K562 (cell line): ENCODE data around the genes KRTAP16-1, KRTAP17-1 and P3H4.

DNA sequence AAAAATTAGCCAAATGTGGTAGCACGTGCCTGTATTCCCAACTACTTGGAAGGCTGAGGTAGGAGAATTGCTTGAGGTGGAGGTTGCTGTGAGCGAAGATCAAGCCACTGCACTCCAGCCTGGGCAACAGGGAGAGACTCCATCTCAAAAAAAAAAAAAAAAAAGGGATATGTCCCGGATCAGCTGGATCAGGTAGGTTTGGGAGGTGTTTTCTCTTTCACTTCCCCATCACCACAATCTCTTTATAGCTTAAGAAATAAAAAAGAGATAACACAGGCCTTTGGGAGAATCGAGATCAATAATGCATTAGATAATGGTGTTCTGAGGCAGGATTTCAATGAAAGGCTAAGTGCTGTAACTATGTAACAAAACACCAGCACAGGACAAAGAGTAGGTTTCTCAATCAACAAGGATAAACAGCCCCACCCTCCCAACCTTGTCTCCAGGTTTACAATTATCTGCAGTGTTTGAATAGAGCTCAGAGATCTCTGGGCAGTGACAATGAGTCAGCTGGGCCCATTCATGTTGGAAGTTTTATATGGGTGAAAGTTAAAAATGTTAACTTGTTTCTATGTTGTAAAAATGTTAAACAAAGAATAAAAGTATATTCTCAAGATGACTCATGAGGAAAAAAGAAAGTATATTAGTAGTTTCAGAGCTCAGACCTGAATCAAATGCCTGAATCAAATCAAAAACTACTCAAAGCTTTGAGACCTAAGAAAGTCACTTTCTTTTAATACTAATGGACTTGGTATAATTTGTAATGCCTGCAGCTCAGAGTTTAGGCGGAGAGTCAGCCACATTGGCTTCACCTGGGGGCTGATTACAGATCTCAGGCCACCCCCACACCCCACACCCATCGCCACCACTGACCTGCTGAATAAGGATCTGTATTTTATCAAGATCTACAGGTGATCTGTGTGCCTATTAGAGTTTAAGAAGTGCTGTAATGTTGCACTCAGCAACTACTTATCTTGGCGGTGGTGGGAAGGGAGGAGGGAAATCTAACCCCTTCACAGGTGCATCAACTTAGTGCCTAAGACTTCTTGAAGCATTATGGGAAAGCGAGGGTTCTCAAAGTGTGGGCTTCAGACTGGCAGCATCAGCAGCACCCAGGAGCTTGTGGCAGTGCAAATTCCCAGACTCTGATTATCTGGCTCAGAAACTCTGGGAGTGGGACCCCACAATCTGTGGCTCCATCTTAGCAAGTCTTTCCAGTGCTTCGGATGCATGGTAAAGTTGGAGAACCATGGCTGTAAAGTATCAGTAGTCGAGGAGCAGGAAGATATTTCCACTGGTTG is 17.2 kb upstream of the KRT20 start:
- RAMPAGE, long total RNA: no peak
- RRBS: no CpG with 5 or more reads among the region's 10 CpGs
PRO-cap:
- standard: no peak
- CoPRO, capped RNA only, 2 experiments: no peak in any of the 2 experiments
- CoPRO, capped and uncapped RNA, 2 experiments: no peak in any of the 2 experiments
- CoPRO, uncapped RNA only, 2 experiments: no peak in any of the 2 experiments
CAGE:
- cytosol, long polyA plus RNA: no peak
- long polyA plus RNA: no peak
- nucleolus, long total RNA: no peak
- nucleus, long polyA plus RNA: no peak

DNA sequence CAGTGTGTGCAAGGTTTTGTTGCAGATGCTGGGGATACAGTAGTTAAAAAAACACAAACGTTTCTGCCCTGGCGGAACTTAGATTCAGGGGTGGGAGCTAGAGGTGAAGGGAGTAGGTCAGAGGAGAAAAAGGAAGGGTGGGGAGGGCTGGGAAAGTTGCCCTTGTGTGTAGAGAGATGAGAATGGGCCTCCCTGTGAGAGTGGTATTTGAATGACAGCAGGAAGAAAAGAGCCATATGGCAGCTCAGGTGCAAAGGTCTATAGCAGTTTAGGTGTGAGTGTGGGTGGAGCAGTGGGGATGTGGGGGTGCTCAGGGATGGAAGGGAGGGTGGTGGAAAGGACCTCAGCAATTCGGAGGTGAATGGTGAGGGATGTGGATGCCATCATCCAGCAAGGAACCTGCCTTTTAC is 19.5 kb upstream of the KRT20 start:
- RAMPAGE, long total RNA: no peak
- RRBS: no CpG with 5 or more reads among the region's 3 CpGs
PRO-cap:
- standard: no peak
- CoPRO, capped RNA only, 2 experiments: no peak in any of the 2 experiments
- CoPRO, capped and uncapped RNA, 2 experiments: no peak in any of the 2 experiments
- CoPRO, uncapped RNA only, 2 experiments: no peak in any of the 2 experiments
CAGE:
- cytosol, long polyA plus RNA: no peak
- long polyA plus RNA: no peak
- nucleolus, long total RNA: no peak
- nucleus, long polyA plus RNA: no peak

- RAMPAGE, long total RNA: no peak
- RRBS: no CpG with 5 or more reads among the region's 5 CpGs
PRO-cap:
- standard: no peak
- CoPRO, capped RNA only, 2 experiments: no peak in any of the 2 experiments
- CoPRO, capped and uncapped RNA, 2 experiments: no peak in any of the 2 experiments
- CoPRO, uncapped RNA only, 2 experiments: no peak in any of the 2 experiments
CAGE:
- cytosol, long polyA plus RNA: no peak
- long polyA plus RNA: no peak
- nucleolus, long total RNA: no peak
- nucleus, long polyA plus RNA: no peak
These were observed 308 bp upstream of the KRTAP2-3 start for GRCh38 chr17:41060182-41060662.

- RAMPAGE, long total RNA: no peak
- RRBS: no CpG with 5 or more reads among the region's 9 CpGs
PRO-cap:
- standard: no peak
- CoPRO, capped RNA only, 2 experiments: no peak in any of the 2 experiments
- CoPRO, capped and uncapped RNA, 2 experiments: no peak in any of the 2 experiments
- CoPRO, uncapped RNA only, 2 experiments: no peak in any of the 2 experiments
CAGE:
- cytosol, long polyA plus RNA: no peak
- long polyA plus RNA: no peak
- nucleolus, long total RNA: no peak
- nucleus, long polyA plus RNA: no peak
These were observed at the start of gene KRTAP16-1 for GRCh38 chr17:41308913-41309596. TSS of gene KRTAP16-1 (minus strand) at chr17:41309309.

DNA sequence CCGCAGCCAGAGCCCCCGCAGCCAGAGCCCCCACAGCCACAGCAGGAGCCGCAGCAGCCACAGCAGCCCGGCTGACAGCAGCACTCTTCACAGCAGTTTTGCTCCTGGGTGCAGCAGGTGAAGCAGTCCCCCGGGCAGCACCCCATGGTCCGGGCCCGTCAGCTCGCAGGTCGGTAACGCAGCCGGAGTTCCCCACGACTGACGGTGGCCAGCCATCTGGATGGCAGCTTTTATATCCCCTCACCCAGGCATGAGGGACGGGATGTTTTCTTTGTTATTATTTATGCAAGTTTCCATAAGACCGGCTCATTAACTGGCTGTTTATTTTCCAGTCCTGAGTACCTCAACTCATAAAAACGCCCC is at the start of gene KRTAP17-1:
KRTAP17-1 (minus strand) TSS at position 206 of the 363 bp plus-strand sequence.
- RAMPAGE, long total RNA: no peak
- RRBS: 5% methylated on average over 2 of the region's 16 CpGs
PRO-cap:
- standard: no peak
- CoPRO, capped RNA only, 2 experiments: no peak in any of the 2 experiments
- CoPRO, capped and uncapped RNA, 2 experiments: no peak in any of the 2 experiments
- CoPRO, uncapped RNA only, 2 experiments: no peak in any of the 2 experiments
CAGE:
- cytosol, long polyA plus RNA: no peak
- long polyA plus RNA: no peak
- nucleolus, long total RNA: no peak
- nucleus, long polyA plus RNA: no peak

DNA sequence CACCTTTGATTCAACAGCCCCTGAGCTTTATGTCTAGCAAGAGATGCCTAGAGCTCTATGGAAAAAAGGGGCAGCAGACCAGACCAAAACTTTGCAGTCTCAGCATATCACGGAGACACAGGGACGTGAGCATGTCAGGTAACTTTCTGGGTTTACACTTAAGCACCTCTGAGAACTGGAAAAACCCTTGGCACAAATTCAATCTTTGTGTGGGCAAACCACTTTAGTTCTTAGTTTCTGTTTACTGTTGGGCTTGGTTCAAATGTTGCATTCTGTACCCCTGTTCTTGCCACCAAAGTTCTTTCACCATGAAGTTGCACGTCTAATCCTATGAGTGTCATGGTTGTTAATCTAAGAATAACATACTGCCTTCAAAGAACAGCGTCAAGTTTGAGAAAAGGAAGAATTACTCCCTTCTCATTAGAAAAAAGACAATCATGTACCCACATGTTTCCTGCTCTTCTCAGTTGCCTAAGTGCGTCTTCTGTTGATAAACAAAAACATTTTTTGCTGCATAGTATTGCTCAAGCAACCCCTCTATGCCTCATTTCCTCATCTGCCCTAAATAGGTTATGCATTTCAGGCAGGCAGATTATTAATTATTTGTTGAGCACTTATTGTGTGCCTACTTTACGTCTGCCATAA is 11.6 kb downstream of the KRT33A start:
- RAMPAGE, long total RNA: no peak
- RRBS: no CpG with 5 or more reads among the region's 6 CpGs
PRO-cap:
- standard: no peak
- CoPRO, capped RNA only, 2 experiments: no peak in any of the 2 experiments
- CoPRO, capped and uncapped RNA, 2 experiments: no peak in any of the 2 experiments
- CoPRO, uncapped RNA only, 2 experiments: no peak in any of the 2 experiments
CAGE:
- cytosol, long polyA plus RNA: no peak
- long polyA plus RNA: no peak
- nucleolus, long total RNA: no peak
- nucleus, long polyA plus RNA: no peak

DNA sequence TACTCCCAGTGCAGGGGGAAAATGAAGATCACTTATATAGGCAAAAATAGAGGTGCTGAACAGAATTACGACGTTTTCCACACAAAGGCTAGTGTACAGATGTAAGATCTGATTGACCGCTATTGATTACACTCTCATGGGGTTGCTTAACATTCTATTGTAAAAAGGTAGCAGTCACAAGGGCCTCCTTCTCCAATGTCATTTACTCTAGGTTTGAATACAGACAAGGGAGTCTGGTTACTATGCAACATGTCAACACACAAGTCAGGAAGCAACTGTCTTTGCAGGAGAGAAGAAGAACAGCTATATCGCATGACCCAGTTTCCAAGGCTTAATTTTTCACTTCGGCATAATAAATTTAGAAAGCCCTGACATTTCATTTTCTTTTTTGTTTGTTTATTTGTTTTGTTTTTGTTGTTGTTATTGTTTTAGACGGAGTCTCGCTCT is 7.9 kb downstream of the KRT37 start:
- RAMPAGE, long total RNA: no peak
- RRBS: no CpG with 5 or more reads among the region's 7 CpGs
PRO-cap:
- standard: no peak
- CoPRO, capped RNA only, 2 experiments: no peak in any of the 2 experiments
- CoPRO, capped and uncapped RNA, 2 experiments: no peak in any of the 2 experiments
- CoPRO, uncapped RNA only, 2 experiments: no peak in any of the 2 experiments
CAGE:
- cytosol, long polyA plus RNA: no peak
- long polyA plus RNA: no peak
- nucleolus, long total RNA: no peak
- nucleus, long polyA plus RNA: no peak

GRCh38 chr17:41511132-41511594 is 5.8 kb upstream of the KRT13 start:
- RAMPAGE, long total RNA: no peak
- RRBS: no CpG with 5 or more reads among the region's 4 CpGs
PRO-cap:
- standard: bidirectional peak, plus-strand start at chr17:41511429, minus-strand start at chr17:41511202
- CoPRO, capped RNA only, 2 experiments: peak in 1 of 2 experiments; most common plus-strand start chr17:41511271 (in 1); most common minus-strand start chr17:41511232 (in 1)
- CoPRO, capped and uncapped RNA, 2 experiments: no peak in any of the 2 experiments
- CoPRO, uncapped RNA only, 2 experiments: no peak in any of the 2 experiments
CAGE:
- cytosol, long polyA plus RNA: no peak
- long polyA plus RNA: no peak
- nucleolus, long total RNA: no peak
- nucleus, long polyA plus RNA: no peak

DNA sequence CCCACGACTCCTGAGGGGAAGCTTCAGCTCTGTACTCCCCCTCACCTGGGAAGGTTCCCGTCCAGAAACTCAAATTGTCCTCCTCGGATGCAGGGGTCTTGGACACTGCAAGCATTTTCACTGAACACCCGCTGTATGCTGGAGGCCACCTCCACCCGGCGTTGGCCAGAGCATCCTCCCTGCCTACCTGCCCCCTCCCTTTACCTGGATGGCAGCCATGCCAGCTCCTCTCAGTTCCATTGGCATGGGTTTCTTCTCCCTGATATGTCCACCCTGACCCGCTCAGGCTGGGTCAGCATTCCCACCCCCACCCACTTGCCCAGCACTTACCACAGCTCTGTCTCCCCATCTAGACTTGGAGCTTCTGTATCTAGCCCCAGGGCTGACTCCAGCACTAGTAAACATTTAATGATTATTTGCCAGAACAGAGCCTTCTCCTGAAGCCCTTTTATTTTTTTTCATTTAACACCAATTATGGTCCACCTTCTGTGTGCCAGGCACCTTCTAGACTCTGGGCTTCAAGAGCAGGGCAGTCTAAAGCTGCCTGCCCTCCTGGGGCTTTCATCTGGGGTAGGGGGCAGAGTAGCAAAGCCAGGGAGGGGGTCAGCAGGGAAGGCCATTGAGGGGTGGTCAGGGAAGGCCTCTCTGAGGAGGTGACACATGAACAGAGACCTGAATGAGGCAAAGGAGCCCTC is 8.8 kb upstream of the KRT19 start:
- RAMPAGE, long total RNA: no peak
- RRBS: no CpG with 5 or more reads among the region's 7 CpGs
PRO-cap:
- standard: no peak
- CoPRO, capped RNA only, 2 experiments: no peak in any of the 2 experiments
- CoPRO, capped and uncapped RNA, 2 experiments: no peak in any of the 2 experiments
- CoPRO, uncapped RNA only, 2 experiments: no peak in any of the 2 experiments
CAGE:
- cytosol, long polyA plus RNA: no peak
- long polyA plus RNA: no peak
- nucleolus, long total RNA: no peak
- nucleus, long polyA plus RNA: no peak

DNA sequence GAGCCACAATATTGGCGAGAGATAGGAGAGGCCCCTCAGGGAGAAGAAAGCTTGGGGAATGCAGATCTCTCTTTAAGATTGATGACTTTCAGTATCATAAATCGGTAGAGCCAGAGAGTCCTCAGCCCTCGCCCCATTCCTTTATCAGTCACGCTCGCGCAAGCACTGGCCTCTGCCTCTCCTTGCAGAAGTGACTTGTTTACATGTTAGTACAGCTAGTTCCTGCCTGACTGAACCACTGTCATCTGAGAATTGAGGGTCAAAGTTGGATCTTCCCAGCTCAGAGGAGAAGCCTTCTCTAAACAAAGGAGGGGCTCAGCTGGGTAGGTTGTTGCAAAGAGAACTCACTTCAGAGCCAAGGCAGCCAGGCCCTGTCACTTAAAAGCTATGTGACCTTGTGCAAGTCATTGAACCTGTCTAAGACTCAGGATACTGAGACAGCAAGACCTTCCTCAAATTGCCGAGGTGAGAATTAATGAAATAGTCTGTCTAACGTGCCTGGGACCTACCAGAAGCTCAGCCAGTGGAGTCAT is 21.6 kb upstream of the KRT19 start:
- RAMPAGE, long total RNA: no peak
- RRBS: no CpG with 5 or more reads among the region's 8 CpGs
PRO-cap:
- standard: no peak
- CoPRO, capped RNA only, 2 experiments: no peak in any of the 2 experiments
- CoPRO, capped and uncapped RNA, 2 experiments: no peak in any of the 2 experiments
- CoPRO, uncapped RNA only, 2 experiments: no peak in any of the 2 experiments
CAGE:
- cytosol, long polyA plus RNA: no peak
- long polyA plus RNA: no peak
- nucleolus, long total RNA: no peak
- nucleus, long polyA plus RNA: no peak

DNA sequence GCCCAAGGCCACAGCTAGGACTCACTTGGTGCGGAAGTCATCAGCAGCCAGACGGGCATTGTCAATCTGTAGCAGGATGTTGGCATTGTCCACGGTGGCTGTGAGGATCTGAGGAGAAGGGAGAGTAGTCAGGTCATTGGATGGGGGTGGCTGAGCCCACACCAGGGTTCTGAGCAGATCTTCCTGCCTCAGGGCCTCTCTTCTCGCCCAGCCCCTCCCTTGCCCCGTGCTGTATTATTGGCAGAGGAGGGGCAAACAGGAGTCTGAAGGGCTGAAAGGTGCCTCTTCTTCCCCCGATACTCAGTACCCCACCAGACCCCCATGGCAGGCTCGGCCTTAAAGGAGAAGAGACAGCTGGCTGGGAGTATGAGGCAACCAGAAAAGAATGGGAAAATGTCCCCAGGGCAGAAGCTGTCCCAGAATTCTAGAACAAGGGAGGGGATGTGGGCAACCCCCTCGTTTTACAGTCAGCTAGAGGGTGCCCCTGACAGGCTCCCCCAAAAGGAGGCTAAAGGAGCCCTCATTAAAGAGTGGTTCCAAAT is 1.4 kb downstream of the KRT17 start:
- RAMPAGE, long total RNA: no peak
- RRBS: no CpG with 5 or more reads among the region's 8 CpGs
PRO-cap:
- standard: no peak
- CoPRO, capped RNA only, 2 experiments: no peak in any of the 2 experiments
- CoPRO, capped and uncapped RNA, 2 experiments: no peak in any of the 2 experiments
- CoPRO, uncapped RNA only, 2 experiments: no peak in any of the 2 experiments
CAGE:
- cytosol, long polyA plus RNA: no peak
- long polyA plus RNA: no peak
- nucleolus, long total RNA: no peak
- nucleus, long polyA plus RNA: no peak

DNA sequence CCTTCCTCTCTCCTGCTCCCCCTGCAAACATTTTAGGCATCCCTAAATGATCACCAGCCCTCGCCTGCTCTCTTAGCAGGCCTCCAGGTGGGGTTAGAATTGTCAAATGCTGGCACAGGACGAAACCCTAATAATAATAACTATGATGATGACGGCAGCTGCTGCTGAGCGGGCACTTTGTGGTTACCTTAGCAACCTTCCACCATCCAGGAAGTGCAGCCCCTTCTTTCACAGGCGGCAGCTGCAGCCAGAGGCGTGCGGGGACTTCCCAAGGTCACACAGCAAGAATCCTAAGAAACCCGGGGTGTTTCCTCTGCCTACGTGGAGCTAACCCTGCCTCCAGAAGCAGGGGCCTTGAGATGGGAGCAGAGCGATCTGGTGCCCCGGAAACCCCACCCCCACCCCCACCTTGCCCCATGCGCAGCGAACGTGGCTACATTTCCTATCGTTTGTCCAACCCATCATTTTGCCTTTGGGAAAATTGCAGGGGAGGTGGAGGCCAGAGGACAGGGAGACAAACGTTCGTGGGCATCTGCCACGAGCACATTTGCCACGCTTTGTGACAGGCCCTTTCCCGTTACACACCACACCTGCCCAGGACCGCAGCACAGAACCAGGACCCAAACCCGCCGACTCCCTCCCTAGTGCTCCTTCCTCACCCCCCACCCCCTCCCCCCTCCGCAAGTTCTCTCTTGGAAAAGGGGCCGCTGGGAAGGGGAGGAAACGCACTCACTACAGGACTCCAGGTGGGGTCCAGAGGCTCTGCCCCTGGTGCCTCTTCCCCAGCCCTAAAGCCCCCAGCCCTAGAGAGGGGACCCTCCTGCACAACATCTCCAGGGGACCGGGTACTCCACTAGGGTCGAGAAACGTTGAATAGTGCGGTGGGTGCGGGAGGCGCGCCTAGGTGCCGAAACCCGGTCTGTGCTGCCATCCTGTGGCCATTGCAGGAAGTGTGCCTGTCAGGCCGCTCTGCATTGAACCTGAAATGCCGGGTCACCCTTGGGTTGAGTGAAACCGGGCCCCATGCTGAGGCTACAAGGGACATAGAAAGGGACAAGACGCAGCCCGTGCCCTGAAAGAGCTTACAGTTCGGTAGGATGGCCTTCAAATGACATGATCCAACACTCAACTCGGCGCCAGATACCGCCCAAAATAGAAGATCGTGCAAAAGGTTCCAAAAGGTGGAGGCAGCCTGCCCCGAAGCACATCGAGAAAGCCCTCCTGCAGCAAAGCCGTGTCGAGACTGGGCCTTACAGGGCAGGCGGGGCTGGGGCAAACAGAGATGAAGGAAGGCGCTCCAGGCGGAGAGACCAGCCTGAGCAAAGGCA is 22.0 kb upstream of the EIF1 start:
- RAMPAGE, long total RNA: no peak
- RRBS: 5% methylated on average over 14 of the region's 52 CpGs
PRO-cap:
- standard: bidirectional peak, plus-strand start at position 1,024 of the sequence, minus-strand start at position 875 of the sequence; bidirectional peak, plus-strand start at position 1,279 of the sequence, minus-strand start at position 1,245 of the sequence
- CoPRO, capped RNA only, 2 experiments: peak in 2 of 2 experiments; most common plus-strand start position 1,011 of the sequence (in 2); most common minus-strand start position 875 of the sequence (in 1)
- CoPRO, capped and uncapped RNA, 2 experiments: peak in 2 of 2 experiments; most common plus-strand start position 1,011 of the sequence (in 2); most common minus-strand start position 875 of the sequence (in 1)
- CoPRO, uncapped RNA only, 2 experiments: no peak in any of the 2 experiments
CAGE:
- cytosol, long polyA plus RNA: no peak
- long polyA plus RNA: no peak
- nucleolus, long total RNA: no peak
- nucleus, long polyA plus RNA: no peak

GRCh38 chr17:41777508-41778290 is 8.8 kb downstream of the JUP start:
- RAMPAGE, long total RNA: no peak
- RRBS: no CpG with 5 or more reads among the region's 13 CpGs
PRO-cap:
- standard: no peak
- CoPRO, capped RNA only, 2 experiments: no peak in any of the 2 experiments
- CoPRO, capped and uncapped RNA, 2 experiments: no peak in any of the 2 experiments
- CoPRO, uncapped RNA only, 2 experiments: no peak in any of the 2 experiments
CAGE:
- cytosol, long polyA plus RNA: no peak
- long polyA plus RNA: no peak
- nucleolus, long total RNA: no peak
- nucleus, long polyA plus RNA: no peak

GRCh38 chr17:41811883-41812866 is at the start of gene P3H4:
TSS of gene P3H4 (minus strand) at chr17:41811949.
- RAMPAGE, long total RNA: no peak
- RRBS: 36% methylated on average over 21 of the region's 65 CpGs
PRO-cap:
- standard: bidirectional peak, plus-strand start at chr17:41812035, minus-strand start at chr17:41811944
- CoPRO, capped RNA only, 2 experiments: no peak in any of the 2 experiments
- CoPRO, capped and uncapped RNA, 2 experiments: peak in 1 of 2 experiments; most common plus-strand start chr17:41812040 (in 1); most common minus-strand start chr17:41811949 (in 1)
- CoPRO, uncapped RNA only, 2 experiments: no peak in any of the 2 experiments
CAGE:
- cytosol, long polyA plus RNA: no peak
- long polyA plus RNA: no peak
- nucleolus, long total RNA: no peak
- nucleus, long polyA plus RNA: no peak

- RAMPAGE, long total RNA: no peak
- RRBS: no CpG with 5 or more reads among the region's 52 CpGs
PRO-cap:
- standard: unidirectional peak, plus-strand start at chr17:41864718; unidirectional peak, plus-strand start at chr17:41864944
- CoPRO, capped RNA only, 2 experiments: no peak in any of the 2 experiments
- CoPRO, capped and uncapped RNA, 2 experiments: no peak in any of the 2 experiments
- CoPRO, uncapped RNA only, 2 experiments: no peak in any of the 2 experiments
CAGE:
- cytosol, long polyA plus RNA: no peak
- long polyA plus RNA: no peak
- nucleolus, long total RNA: no peak
- nucleus, long polyA plus RNA: no peak
These were observed 781 bp downstream of the KLHL11 start for GRCh38 chr17:41864265-41865018.

- RAMPAGE, long total RNA: no peak
- RRBS: no CpG with 5 or more reads among the region's 4 CpGs
PRO-cap:
- standard: no peak
- CoPRO, capped RNA only, 2 experiments: no peak in any of the 2 experiments
- CoPRO, capped and uncapped RNA, 2 experiments: no peak in any of the 2 experiments
- CoPRO, uncapped RNA only, 2 experiments: peak in 2 of 2 experiments; most common minus-strand start chr17:41867719 (in 2)
CAGE:
- cytosol, long polyA plus RNA: no peak
- long polyA plus RNA: no peak
- nucleolus, long total RNA: no peak
- nucleus, long polyA plus RNA: start-site peak on the minus strand at chr17:41867672-41867713, 41 and 33 reads in 2 replicates
These were observed 2.4 kb upstream of the KLHL11 start for GRCh38 chr17:41867554-41868009.

GRCh38 chr17:41868540-41869231 is 3.5 kb upstream of the KLHL11 start:
- RAMPAGE, long total RNA: no peak
- RRBS: no CpG with 5 or more reads among the region's 8 CpGs
PRO-cap:
- standard: no peak
- CoPRO, capped RNA only, 2 experiments: no peak in any of the 2 experiments
- CoPRO, capped and uncapped RNA, 2 experiments: no peak in any of the 2 experiments
- CoPRO, uncapped RNA only, 2 experiments: peak in 1 of 2 experiments; most common plus-strand start chr17:41868969 (in 1); most common minus-strand start chr17:41868748 (in 1)
CAGE:
- cytosol, long polyA plus RNA: no peak
- long polyA plus RNA: no peak
- nucleolus, long total RNA: no peak
- nucleus, long polyA plus RNA: start-site peak on the minus strand at chr17:41868709-41868805, 53 and 26 reads in 2 replicates

- RAMPAGE, long total RNA: no peak
- RRBS: no CpG with 5 or more reads among the region's 9 CpGs
PRO-cap:
- standard: no peak
- CoPRO, capped RNA only, 2 experiments: no peak in any of the 2 experiments
- CoPRO, capped and uncapped RNA, 2 experiments: no peak in any of the 2 experiments
- CoPRO, uncapped RNA only, 2 experiments: peak in 1 of 2 experiments; most common minus-strand start chr17:41869572 (in 1)
CAGE:
- cytosol, long polyA plus RNA: no peak
- long polyA plus RNA: no peak
- nucleolus, long total RNA: no peak
- nucleus, long polyA plus RNA: no peak
These were observed 4.1 kb upstream of the KLHL11 start for GRCh38 chr17:41869321-41869702.